Vermiform appendix (tissue), 1 donor: ENCODE measurements around a stretch of chr10.

DNA sequence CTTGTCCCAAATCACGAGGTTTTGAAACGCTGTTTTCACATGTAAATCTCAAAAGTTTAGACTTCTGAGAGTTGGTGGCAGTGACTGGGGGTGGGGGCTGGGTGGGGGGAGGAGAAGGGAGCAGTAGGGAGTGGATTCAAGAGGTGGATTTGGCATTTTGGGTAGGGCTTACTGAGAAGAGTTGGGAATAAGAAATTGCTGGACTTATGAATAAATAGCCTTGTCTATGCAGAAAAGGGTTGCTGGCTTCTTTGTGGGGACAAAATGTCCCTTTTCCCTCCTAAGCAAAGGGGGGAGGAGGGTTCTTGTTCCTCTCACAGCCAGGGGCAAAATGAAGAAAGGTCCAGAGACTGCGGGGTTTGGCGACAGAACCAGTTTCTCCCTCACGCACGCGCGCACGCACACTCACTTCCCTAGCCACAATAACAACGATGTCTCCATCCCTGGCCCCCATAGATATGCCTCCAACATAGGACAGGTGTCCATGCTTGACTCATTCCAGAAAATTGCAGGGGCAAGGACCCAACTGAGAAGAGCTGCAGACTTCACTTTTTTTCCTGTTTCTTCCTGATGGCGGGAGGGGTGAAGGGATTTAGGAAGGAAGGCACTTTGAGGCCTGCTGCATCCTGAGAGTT is 3.2 kb downstream of the ZMIZ1 start:
- PRO-cap = no peak

GRCh38 chr10:79087368-79088776 is 19.1 kb downstream of the ZMIZ1 start:
- PRO-cap = no peak

- PRO-cap = no peak
Observed at GRCh38 chr10:79184024-79184813, 115.5 kb downstream of the ZMIZ1 start.

DNA sequence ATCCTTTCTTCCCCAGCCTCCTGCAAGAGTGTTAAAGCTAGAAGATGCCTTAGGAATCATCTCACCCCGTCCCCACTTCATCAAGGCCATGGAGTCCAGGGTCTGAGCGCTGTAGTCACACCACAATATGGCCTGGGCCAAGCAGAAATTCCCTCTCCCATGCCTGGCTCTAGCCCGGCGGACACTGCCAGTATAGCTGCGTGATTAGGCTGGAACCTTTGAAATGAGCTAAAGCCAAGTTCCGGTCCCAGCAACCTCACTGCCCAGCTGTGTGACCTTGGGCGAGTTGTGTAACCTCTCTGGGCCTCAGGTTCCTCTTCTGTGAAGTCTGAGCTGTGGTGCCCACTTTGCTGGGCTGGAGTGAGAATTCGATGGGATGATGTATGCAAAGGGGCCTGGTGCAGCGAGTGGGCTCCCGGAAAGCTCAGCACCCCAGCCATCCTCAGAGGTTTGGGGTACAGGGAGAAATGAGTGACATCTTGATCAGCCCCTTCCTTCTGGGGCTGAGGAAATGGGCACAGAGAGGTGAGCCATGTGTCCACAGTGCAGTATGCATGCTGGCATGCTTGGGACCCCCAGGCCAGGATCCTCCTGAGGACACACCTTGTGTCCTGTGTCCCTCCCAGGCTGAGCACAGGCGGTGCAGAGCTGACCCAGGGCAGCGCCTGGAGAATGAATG is 118.5 kb downstream of the ZMIZ1 start:
- PRO-cap = no peak

DNA sequence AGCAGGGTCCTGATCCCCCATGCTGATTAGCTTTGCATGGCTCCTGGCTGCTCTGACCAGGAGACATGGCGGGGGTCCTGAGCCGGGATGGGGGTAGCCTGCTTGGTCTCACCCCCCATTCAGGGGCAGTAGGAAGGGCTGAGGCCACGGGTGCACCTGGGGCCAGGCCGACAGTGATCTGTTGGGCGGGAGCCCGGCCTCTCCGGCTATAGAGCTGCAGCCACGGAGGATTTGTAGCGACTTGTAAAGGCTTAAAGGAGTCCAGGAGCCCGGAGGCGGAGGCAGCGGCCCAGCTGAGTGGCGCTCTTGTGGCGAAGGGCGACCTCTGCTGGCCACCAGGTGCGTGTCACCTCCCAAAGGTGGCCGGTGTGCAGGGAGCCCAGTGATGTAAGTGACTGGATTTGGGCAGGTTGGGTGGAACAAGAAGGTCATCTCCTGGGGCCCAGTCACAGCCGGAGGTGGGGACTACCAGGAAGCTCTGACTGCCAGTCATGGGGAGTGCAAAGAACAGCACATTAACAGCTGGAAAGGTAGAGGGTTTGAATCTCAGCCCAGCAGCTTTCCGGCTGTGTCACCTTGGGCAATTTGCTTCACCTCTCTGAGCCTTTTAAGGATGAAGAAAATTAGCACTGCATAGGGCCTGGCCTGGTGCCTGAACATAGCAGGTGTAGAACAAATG is 126.7 kb downstream of the ZMIZ1 start:
- PRO-cap = no peak

DNA sequence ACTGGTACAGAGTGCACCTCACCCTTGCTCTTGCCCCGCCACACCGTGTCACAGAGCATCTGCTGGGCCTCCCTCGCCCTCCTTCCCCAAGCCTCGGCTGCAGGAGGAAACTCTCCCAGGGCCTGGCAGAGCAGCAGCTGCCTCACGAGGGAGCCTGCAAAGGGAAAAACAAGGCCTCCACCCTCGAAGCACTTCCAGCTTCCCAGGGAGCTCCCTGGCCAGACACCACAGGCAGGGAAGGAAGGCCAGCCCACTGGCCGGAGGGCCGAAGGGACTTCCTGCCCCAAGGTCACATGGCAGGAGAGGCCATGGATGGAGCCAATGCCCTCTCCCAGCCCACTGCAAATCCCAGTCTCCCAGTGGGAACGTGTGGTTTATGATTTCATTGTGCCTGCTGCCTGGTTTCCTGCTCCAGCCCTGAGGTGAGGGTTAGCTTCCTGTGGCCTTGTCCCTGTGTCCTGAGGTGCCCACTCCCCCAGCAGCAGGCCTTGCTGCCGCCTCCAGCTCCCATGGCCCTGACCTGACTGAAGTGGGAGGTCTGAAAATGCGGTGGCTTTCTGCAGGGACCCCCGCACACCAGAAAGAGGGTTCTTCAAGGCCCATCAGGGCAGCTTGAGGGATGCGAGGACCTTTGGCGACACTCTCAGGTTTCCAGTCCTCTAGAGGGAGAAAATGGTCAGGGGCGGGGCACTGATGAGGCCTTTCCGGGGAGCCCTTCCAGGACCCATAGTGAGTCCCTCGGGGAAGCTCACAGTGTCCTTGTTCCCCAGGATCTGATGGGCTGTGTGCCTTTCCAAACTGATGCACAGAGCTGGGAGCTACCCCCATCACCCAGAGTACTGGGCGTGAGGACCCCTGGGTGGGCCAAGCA is 100.4 kb upstream of the PPIF start:
- PRO-cap = no peak

- PRO-cap = bidirectional peak, plus-strand start at chr10:79248672, minus-strand start at chr10:79248531
Observed at GRCh38 chr10:79248444-79248816, 98.8 kb upstream of the PPIF start.

GRCh38 chr10:79253235-79253915 is 93.9 kb upstream of the PPIF start:
- PRO-cap = no peak

- PRO-cap = no peak
Observed at GRCh38 chr10:79287874-79288967, 59.0 kb upstream of the PPIF start.

DNA sequence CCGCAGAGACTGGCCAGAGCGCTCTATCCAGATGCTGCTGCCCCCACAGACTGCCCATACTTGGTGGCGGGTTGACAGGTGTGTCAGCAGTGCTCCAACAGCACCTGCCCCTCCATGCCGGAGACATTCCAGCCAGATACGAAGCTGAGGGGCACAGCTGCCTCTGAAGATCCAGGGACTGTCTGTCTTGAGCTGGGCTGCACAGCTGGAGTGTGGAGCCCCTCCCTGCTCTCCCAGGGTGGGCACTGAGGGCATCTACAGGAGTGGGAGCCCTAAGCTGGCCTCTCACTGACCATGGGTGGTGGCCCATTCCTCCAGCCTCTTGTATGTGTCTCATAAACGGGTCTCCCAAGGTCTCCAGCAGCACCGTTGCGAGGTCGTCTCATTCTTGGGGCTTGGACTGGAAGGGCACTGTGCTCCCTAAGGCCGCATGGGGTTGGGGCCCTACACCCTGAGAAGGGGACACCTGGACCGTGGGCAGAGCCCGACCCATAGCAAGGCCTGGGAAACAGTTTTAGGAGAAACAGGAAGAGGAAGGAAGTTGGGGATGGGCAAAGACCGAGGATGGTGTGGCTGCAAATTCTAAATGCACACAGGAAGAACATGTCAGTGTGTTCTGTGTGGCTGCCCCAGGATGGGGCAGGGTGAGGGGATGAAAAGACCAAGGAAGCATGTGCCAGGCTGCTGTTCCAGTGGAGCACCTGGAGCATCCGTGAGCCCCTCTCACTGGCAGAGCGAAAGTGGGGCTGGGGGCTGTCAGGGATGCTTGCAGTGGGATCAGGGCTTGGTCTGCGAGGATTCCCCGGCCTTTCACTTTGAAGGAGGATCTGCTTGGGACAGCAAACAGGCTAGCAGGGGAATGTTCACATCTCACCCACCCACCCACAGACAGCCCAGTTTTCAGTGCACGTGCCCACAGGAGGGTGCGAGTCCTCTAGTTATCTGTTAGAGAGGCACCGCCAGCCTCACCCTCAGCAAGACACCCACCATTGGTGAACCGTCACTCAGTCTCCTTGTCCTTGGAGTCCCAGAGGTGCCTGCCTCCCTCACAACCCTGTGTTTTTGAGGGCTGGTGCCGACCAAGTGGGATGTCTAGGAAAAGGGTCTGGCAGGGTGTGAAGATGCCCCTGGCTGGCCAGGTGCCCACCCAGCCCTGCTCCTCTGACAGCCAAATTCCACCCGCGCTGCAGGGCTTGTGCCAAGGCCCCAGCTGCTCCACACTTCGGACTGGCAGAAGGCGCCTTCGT is 37.7 kb upstream of the PPIF start:
- PRO-cap = no peak

DNA sequence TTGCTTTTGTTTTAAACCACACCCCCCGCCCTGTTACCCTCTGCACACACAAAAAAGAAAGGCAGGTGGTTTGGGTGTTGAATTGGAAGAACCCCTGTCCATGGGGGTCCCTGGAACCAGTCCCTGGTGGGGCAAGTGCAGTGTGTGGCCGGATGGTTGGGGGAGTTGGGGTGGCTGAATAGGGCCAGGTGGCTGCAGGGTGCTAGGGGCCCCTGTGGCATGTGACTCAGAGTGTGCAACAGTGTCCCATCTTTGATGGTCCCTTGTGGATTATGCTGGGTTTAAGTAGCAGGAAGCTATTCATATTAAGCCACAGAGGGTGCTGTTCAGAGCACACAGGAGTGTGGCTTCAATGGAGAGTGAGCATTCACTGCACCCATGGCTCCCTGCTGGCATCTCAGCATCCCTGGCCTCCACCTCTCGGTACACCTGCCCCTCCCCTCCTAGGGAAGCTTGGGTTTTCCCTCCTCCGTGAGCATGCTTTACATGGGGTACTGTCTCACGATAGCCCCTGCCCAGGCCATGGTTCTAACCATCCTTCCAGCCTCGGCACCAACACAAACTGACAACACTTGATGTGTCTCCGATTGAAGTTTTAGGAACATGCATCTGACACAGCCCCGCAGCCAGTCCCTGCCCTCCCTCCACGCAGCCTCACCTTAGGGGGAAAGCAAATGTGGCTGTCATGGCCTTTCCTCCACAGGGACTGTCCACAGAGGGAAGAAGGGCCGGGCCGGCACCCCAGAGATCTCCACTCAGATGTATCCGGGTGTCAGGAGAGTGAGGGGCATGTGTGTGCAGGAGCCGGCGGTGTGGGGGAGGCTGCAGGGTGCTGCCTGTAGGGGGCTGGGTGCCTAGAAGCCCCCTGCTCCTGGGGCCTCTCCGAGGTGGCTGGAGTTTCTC is 30.4 kb upstream of the PPIF start:
- PRO-cap = no peak

GRCh38 chr10:79348446-79349361 is 1.4 kb downstream of the PPIF start:
- PRO-cap = no peak

DNA sequence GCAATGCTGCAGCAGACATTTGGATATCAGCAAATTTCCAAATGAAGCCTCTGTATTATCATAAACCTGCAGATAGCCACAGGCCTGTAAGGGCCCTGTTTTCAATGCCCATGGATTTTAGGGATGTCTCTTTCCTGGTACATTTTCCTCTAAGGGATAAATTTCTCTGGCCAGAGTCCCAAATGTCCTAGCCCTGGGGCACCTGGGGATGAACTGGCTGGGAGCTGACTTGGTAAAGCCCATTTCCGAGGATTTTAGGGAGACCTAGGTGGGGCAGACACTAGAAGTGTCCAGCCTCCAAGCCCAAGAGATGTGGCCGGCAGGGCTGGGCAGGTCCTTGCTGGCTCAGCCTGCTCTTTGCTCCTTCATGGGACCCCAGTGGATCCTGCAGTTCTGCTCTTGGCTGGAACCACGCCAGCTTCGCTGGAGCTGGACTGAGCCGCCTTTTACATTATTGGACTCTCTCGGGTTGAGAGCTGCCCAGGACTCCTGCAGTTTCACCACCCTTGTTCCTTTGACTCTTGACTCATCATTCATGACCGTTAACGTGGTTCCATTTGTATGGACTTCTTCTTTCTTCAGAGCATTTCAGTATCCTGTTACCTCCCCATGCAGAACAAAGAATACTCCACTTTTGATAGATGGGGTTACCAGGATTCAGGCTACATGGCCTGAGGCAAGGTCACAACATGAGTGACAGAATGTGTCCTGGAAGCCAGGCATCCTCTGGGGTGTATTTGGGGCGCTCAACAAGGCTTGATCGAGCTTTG is 5.7 kb downstream of the PPIF start:
- PRO-cap = no peak

- PRO-cap = no peak
Observed at GRCh38 chr10:79353574-79353992, 6.3 kb downstream of the PPIF start.

DNA sequence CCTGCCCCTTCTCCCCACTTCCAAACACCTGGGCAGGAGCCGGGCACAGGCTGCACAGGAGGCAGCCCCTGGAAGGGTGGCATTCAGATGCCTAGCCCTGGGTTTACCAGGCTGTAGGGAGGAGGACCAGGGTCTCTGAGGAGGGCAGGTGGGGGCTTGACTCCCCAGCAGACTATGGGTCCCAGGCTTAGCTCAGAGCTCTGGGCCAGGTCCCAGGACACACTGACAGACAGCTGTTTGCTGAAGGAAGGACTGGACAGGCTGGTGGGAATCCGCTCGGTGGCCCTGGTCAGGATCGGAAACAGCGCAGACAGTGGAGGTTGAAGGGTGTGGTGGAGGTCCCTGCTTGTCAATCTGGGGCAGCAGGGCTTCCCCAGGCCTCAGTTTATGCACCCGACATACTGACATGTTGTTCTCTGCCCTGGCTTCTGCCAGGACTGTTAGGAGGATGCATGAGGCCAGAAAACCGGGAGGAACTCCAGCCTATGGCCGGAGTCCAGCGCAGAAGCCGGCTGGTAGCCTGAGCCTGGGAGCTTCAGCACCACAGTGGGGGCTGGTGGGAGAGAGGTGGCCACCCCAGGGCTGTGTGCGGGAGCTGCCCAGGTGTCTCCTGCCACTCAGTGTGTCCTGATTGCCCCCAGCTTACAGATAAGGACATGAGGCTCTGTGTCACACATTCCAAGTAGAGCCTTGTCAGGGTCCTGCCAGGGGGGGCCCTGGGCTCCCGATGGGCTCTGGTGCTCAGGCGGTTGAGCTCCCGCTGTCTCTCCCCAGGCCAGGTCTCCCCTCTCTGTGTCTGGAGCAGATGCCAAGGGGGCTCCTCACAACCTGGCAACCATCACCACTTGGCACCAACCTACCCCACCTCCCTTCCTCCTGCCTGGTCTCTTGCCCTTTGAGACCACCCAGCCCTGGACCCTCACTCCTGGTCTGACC is 32.2 kb downstream of the PPIF start:
- PRO-cap = no peak

DNA sequence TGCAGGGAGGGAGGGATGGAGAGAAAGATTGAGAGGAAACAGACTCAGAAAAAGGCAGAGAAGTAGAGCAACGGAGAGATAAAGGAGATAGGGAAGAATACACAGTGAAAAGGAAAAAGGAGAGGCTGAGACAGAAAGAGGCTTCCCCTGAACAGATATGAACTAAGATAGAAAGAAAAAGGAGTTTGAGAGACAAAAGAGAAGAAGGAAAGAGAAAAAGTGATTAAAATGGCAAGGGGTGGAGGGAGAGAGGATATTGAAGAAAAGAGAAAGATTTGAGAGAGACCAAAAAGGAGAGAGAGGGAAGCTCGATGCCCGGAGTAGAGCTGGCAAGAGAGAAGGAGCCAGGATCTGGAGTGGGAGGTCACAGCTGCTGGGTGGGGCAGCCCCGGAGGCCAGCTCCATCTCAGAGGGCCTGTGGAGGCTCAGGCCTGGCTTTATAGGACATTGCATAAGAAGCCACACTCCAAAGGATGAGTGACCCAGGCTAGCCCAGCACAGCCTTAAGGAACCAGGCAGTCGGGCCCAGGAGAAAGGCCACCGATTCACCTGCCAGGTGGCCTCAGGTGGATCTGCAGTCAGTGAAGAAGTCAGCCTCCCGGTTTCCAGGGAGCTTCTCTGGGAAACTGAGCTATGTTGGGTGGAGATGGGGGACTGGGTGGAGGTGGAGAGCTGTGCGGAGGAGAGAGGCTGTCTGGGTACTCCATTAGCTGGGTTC is 581 bp downstream of the PLAC9 start:
- PRO-cap = bidirectional peak, plus-strand start at position 469 of the sequence, minus-strand start at position 338 of the sequence

DNA sequence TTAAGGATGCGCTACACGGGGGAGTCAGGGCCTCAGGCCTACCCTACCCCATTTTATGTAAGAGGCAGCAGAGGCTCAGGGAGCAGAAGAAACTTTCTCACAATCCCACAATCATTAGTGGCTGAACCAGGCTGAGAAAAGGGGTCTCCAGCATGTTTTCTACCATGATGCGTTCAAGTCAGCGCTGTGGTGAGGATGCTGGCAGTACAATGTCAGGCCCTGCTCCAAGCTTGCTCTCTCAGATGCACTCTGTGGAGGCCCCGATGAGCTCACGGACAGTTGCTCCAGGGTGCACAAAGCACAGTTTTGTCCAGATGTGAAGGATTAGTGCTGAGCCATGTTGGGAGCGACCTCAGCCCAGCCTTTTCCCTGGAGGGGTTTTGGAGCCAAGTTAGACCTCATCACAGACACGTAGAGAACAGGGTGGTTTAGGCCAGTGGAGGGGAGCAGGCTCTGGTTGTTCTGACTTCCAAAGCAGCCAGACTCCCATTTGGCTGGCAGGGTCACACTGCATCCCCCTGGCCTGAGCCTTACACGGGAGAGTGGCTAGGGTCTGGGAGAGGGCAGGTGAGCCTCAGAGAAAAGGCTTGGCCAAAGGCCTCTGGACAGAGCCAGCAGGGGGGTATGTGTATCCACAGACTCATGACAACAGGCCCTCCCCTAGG is 4.5 kb downstream of the PLAC9 start:
- PRO-cap = no peak

- PRO-cap = no peak
Observed at GRCh38 chr10:80178043-80179073, 27.0 kb downstream of the ANXA11 start.

- PRO-cap = no peak
Observed at GRCh38 chr10:80205761-80206029, 358 bp upstream of the ANXA11 start.

GRCh38 chr10:80279986-80280835 is 9.2 kb downstream of the MAT1A start:
- PRO-cap = no peak